Right ventricle myocardium (tissue), 1 donor: ENCODE measurements around a stretch of chr14.

DNA sequence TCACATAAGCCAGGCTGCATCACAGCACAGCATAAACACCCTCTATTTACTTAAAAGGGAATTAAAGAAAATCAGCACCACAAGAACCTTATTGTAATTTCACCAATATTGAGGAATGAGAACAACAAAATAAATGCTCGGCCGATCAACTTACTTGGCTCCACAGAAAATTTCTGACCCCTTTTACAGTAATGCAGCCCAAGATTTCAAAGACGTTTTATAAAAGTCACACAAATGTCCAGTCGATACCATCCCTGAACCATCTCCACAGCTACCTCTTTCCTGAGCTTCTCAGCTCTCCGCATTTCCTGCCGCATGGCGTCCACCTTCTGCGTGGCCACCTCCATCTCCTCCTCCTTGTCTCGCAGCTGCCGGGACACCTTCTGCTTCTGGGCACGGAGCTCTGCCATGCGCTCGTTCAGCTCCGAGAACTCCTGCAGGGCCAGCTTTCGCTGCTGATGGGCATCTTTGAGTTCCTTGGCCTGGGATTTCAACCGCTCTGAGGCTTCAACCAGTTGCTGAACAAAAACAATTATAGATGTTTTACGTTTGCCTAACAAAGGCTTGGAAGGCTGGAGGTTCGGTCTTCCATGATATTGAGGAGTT is 49.3 kb downstream of the AMN start:
- PRO-cap, 2 experiments: no peak in any of the 2 experiments

- PRO-cap, 2 experiments: no peak in any of the 2 experiments
Measured at GRCh38 chr14:102975651-102976308, 53.3 kb downstream of the AMN start.

GRCh38 chr14:103067430-103068136 is 10.2 kb upstream of the CDC42BPB start:
- PRO-cap, 2 experiments: no peak in any of the 2 experiments

GRCh38 chr14:103090912-103092040 is 3.2 kb upstream of the EXOC3L4 start:
- PRO-cap, 2 experiments: no peak in any of the 2 experiments

- PRO-cap, 2 experiments: no peak in any of the 2 experiments
Measured at GRCh38 chr14:103098147-103098472, 3.6 kb downstream of the EXOC3L4 start.

DNA sequence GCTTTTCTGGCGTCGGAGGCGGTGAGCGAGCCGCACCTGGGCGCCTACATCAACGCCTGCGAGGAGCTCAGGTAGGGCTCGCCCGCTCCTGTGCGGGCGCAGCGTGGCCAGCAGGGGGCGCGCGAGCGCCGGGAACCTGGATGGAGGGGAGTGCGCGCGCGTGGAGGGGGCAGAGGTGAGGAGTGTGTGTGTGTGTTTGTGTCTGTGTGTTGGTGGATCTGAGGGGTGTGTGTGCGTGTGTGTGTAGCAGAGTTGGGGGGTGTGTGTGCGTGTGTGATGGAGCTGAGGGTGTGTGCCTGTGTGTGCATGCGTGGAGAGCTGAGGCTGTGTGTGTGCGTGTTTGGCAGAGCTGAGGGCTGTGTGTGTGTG is 10.5 kb downstream of the EXOC3L4 start:
- PRO-cap, 2 experiments: no peak in any of the 2 experiments

DNA sequence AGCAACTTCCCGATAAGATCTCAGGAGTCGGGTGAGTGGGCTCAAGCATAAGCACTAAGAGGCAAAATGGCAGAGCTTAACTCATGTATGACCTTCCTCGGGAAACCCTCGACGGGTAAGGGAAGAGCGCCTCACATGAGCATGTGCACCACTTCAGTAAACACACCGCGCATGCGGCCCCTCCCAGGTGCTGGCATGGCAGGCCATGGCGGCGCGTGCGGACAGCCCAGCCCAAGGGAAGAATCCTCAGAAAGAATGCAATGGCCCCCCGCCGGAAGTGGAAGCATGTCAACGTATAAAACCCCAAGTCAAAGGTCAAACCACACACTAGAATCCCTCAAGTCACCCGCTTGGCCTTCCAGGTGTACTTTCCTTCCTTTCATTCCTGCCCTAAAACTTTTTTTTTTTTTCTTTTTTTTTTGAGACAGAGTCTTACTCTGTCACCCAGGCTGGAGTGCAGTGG is 6.6 kb upstream of the TNFAIP2 start:
- PRO-cap, 2 experiments: no peak in any of the 2 experiments

GRCh38 chr14:103130962-103131531 is 7.8 kb downstream of the TNFAIP2 start:
- PRO-cap, 2 experiments: no peak in any of the 2 experiments

DNA sequence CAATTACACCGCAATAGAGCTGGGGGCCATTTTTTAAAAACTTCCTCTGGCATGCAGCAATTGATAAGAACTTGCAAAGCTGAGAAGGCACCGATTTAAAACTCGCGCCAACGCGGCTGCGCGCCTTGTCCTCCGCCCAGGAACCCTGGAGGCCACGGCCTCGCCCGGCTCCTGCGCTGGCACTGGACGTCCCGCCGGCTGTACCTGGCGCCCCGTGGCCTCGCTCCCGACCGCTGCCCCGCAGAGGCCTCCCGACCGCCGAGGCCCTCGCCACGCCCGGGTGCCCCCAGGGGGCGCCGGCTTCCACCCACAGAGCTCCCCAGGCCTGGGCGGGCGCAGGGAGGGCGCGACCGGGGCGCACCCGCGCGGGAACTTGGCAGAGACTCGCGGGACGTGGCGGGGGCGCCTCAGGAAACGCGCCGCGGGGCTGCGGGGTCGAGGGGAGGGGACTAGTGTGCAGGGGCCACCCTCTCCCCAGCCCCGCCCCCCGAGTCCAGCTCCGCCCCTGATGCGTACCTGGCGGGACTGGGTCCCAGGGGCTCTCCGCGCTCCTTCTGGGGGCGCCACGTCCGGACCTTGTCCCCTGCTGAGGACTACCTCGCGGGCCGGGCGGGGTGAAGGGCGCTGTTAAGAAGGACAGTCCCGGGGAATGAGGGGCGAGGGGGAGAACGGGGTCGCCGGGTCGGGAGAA is 65.7 kb downstream of the TNFAIP2 start:
- PRO-cap, 2 experiments: no peak in any of the 2 experiments

DNA sequence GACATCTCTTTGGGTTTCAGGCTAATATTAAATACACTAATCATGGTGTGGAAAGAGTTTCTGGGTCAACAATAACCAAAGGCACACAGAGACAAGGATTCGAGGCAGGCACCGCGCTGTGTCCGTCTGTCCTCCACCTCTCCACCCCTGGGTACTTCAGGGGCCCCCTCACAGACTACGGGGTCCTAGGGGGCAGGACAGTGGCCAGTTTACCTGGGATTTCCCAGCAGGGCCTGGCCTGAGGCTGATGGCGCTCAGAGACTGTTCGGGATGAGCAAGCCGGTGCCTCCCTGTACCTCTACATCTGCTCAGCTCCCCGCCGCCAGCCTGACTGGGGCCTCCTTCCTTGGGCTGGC is 18.1 kb upstream of the EIF5 start:
- PRO-cap, 2 experiments: no peak in any of the 2 experiments

DNA sequence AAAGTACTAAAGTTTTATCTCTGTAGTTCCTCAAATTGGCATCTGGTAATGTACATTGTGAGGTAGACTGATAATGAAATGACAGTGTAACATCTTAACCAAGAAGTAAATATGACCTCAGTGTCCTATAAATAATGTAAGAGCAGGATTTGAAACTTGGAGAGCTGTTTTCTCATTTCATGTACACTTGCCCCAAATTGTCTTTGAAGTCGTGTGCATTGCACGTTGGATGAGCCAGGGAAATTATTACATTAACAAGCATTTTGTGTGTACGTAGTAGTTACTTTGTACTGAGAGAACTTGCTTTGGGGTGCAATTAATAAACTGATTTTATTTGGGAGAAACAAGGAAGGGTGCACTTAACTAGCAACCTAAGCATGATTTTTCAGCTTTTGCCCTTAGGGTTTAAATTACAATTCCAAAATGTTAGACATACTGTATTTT is 7.5 kb downstream of the EIF5 start:
- PRO-cap, 2 experiments: no peak in any of the 2 experiments

DNA sequence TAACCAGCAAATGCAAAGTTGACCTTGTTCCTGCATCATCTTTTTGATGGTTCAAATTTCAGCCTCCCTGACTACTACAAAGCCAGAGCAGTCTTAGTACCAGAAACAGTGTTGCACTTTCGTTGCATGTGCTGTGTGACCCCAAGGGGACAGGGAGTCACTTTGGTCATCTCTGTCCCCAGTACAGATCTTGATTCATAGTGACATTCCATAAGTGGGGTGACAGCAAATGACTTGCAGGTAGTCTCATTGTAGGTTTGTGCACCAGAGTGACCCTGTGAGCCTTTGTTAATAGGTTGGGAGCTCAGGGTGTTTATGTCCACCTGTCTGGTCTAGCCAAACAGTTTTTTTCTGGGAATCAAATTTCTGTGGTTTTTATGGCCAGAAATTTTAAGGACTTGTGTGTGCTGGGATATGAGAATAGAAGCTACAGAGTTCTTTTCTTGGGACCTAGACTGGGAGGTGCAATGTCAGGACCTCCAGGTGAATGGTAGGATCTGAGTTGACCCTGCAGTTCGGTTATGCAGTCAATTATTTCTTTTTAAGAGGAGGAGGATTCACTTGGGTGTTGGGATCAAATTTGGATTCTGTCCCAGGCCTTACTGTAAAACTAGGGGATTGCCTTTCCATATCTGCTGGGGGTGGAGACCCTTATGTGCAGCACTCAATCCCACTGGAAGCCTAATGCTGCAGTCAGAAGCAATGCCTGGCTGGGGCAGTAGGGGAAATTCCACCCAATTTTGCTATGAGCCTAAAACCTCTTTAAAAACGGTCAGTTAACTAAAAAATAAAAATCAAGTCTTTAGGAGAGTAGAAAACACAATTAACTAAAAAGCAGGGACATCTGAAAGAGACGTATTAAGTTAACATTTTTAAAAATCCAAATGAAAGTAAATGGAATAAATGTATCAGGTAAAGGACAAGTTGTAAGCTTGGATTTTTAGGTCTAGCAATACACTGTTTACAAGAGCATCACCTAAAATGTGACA is 10.2 kb downstream of the EIF5 start:
- PRO-cap, 2 experiments: no peak in any of the 2 experiments

- PRO-cap, 2 experiments: no peak in any of the 2 experiments
Measured at GRCh38 chr14:103401268-103401903, 16.2 kb downstream of the MARK3 start.

DNA sequence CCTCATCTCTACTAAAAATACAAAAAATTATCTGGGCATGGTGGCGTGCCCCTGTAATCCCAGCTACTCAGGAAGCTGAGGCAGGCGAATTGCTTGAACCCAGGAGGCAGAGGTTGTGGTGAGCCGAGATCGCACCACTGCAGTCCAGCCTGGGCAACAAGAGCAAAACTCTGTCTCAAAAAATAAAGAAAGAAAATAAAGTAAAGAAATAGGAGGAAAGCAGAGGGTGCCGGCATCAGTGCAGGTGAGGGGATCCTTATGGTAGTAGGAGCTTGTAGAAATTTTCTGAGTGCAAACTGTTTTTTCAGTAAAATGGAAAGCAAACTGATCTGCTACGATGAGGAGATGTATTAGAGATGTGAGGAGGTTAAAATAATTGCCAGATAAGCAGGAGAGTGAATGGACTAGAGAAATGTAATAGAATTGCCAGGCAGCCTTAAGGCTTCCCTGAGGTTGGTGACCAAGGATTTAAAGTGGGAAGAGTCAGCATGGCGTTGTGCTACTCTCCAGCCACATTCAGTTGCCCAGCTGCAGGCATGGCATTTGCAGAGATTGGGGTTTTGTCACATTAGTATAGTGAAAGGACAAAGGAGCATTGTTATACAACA is 31.5 kb downstream of the MARK3 start:
- PRO-cap, 2 experiments: no peak in any of the 2 experiments

- PRO-cap, 2 experiments: no peak in any of the 2 experiments
Measured at GRCh38 chr14:103484495-103484829, 38.2 kb downstream of the CKB start.

GRCh38 chr14:103532960-103533866 is 4.2 kb downstream of the TRMT61A start:
- PRO-cap, 2 experiments: no peak in any of the 2 experiments

GRCh38 chr14:103538086-103539138 is 9.4 kb downstream of the TRMT61A start:
- PRO-cap, 2 experiments: peak in 2 of 2 experiments; most common plus-strand start chr14:103538960 (in 2); most common minus-strand start chr14:103538834 (in 2)

DNA sequence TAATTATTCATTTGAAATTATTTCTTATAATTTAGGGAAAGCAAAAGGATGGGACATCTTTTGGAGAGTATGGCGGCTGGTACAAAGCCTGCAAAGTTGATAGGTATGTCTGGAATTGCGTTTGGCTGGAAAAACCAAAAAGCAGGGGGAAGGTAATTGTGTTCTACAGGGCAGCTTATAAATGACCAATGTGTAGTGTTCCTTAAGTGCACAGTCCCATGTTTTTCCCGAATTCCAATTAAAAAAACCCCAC is 39.7 kb downstream of the XRCC3 start:
- PRO-cap, 2 experiments: no peak in any of the 2 experiments

GRCh38 chr14:103713541-103714267 is 1.5 kb downstream of the XRCC3 start:
- PRO-cap, 2 experiments: no peak in any of the 2 experiments

DNA sequence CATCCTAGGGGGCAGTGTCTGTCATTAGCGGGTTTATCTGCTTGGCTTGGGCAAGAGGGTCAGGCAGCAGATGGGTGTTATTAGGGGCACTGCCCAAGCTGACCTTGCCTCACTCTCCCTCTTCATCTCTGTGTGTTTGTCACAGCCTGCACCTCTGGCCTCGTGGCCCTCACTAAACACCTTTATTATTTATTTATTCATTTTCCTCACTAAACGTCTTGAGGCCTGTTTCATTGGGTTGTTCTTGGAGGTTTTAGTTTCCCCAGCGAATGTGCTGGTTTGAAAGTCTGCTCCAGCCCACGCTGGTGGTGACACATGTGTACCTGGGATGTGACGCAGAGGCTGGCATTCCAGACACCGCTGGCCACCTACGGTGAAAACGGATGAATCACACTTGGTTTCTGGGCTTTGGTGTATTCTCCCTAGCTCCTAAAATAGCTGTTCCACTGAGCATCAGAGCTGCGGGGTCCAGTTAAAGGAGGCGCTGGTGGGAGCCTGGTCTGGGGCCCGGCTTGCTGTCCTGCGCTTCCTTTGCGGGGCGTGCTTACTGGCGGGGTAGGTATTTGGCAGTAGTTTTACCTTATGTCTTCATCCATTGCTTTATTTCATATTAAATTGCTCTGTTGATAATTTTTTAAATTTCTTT is 6.1 kb downstream of the ZFYVE21 start:
- PRO-cap, 2 experiments: no peak in any of the 2 experiments